H9 (cell line): ENCODE measurements around a stretch of chr3.

DNA sequence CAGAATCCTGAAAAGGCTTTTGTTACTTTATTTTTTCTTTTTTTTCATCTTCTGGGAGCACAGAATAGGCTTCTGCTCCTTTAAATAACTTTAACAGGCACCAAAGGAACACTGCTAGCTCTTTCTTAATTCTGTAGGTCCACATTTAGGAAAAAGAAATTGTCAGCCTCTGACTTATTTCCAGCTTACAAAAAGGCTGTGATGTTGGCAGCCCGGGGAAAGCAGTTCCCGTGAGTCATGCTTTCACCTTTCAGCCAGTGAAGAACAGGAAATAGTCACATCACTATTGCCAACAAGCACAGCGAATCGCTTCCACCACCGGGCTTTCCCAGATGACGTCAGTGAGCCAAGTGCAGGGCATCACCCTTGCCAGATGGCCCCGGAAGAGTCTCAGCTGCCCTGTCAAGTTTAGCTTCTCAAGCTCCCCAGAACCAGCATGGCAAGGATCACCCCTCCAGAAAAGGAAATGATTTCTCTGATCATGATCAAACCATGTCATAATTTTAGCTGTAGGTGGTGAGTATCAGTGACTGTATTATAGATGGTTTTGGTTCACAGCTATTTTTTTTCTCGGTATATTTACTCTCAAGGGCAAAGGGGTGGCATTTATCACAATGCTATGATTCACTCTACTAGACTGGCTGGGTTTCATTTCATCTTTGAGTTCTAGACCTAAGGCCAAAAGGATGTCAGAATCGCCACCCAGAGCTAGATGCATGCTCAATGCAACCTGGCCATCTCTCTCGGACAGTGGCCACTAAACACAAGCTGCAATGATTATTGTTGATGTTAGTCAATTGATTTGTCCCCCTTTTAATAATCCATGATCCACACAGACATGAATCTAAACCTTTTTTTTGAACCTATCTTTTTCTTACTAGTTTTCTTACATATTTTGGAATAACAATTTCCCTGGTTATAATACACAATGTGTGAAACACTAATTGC lies 32.9 kb downstream of the B3GNT5 start:
- PRO-cap: no peak

DNA sequence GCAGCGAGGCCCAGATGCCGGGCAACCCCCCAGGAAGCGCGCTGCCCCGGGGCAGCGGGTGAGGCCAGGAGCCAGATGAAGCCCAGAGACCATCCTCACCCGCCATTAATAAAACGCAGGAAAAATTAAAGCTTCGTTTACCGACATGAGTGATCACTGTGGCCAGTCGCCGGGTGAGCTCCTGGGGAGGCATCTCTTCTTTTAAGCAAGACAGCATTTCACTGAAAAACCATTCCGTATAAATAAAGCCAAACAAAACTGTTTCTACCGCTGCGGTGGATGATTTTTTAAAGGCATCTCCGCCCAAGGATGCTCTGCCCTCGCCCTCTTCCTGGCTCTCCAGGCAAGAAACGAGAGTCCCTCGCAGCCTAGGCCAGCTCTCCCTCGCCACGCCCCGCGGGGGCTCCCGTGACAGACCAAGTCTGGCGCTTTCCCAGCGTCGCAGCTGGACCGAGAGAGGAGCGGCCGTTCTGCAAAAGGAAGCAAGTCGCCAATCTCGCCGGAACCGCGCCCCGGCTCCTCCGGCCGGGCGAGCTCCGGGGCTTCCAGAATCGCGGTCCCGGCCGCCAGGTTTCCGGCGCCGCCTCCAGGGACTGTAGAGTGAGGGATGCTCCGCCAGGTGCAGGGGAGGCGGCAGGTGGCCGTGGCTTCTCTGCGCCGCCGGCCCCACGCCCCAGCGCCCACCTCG lies 514 bp downstream of the MCF2L2 start:
- PRO-cap: bidirectional peak, plus-strand start at position 475 of the sequence, minus-strand start at position 341 of the sequence; bidirectional peak, plus-strand start at position 598 of the sequence, minus-strand start at position 602 of the sequence

DNA sequence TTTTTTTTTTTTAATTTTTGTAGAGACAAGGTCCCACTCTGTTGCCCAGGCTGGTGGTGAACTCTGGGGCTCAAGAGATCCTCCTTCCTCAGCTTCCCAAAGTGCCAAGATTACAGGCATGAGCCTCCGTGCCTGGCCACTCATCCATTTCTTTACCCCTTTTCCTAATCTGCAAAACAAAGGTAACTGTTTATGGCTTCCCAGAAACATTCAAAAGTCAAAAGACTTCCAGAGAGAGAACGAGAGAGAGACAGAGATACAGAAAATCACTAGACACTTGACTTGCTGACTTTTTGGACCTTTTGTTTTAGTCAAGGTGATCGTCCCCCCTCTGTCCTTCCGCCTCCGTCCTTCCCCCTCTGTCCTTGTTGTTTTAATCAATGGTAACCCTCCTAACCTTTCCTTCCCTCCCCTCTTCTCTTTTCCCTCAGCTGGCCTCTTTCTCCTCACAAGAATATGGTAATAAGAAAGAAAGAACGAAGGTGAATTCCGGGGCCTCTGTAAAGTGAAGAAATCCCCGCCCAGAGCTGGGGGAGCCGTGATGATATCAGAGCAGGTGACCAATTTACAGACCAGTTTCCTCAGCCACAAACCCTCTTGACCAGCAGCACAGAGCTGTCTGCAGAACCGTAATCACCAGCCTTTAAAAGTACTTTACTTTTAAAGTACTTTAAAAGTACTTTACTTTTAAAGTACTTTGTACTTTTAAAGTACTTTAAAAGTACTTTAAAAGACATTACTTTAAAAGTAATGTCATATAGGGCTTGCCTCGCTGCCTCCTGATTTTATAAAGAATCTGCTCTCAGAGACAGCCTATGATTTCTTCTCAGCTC lies 21.9 kb downstream of the KLHL6 start:
- PRO-cap: bidirectional peak, plus-strand start at position 575 of the sequence, minus-strand start at position 379 of the sequence

- PRO-cap: no peak
These were observed 36.4 kb upstream of the KLHL6 start for GRCh38 chr3:183591672-183592489.

DNA sequence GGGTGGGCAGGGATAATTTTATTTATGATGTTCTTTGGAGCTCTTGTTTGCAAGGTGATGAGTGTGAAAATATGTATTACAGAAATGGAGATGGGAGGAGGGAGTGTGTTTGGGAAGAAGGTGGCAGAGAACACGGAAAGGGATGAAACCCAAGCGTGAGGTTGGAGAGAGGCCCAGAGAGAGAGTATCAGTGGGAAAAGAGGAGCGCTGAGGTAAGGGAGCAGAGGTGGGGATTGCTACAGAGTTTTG lies 5.6 kb upstream of the KLHL24 start:
- PRO-cap: no peak

DNA sequence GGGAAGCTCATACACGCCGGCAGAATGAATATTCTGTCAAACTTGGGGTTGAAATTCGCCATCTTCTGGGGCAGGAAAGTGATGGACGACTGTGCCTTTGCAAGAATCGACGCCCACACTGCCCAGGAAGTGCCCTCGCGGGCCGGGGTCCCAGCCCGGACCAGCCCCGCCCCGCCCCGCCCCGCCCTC lies 144 bp upstream of the YEATS2 start:
- PRO-cap: bidirectional peak, plus-strand start outside the sequence, minus-strand start at position 120 of the sequence

DNA sequence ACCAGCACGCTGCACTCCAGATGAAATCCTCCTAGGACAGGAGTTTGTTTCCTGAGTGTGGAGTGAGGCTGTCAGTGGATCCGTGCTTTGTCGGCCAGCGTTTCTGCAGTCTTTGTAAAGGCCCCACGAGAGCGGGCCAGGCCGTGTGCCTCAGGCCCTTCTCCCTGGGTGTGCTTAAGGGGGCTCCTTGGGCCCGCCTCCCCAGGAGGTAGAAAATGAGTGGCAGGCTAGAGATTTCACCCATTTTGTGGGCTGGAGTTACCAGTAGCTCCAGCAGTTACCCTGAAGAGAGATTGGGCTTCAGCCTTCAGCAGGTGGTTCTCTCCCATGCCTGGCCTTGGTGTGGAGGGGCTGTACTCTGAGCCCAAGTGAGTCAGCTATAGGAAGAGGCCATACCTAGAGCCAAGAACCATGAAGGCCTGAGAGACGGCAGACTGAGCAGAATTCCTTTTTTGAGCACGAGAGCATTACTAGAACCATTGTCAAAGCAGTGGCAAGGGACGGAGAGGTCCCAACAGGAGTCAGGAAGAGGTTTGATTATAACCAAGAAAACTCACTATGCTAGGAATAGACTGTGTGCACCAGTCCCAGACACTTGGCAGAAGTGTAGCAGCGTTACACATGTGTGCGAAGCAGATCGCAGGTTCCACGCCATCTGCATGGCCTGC lies 14.5 kb downstream of the MAP6D1 start:
- PRO-cap: no peak

DNA sequence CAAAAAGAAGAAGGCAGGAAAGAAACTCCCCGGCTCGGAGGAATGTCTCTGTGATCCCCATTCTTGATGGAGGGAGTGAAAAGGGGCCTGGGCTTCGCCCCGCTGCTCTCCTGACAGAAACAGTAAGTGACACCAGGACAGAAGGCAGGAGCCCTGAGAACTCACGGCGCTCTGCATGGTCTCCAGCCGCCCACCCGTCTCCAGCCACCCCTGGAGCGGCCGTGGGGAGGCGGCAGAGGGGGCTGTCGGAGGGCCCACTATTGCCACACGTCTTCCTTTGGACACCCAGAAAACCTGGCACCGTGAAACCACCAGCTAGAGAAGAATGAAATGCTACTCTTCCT lies 35.8 kb upstream of the PARL start:
- PRO-cap: no peak

DNA sequence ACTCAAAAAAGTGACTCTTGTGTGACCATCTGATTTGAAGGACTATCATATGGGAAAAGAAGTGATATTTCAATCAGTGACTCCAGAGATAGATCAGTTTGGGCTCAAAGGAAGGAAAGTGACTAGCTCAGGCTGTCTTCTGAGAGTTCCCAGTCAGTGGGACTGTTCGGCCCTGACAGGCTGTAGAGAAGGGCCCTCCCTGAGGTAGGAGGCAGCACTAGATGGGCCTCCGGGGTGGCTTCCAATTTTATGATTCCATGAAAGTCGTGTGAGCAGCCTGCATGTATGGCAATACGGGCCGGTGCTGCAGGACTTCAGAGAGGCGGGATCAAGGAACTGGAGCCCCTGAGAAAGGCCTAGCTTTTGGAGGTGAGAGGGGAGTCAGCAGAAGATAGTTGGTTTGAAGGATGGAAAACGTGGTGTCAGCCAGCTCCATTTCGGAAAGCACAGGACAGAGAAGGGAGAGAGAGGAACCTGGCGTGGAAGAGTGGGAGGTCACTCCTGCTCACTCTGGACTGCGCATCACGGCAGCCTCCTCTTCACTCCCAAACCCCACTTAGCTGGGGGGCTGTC lies 9.9 kb downstream of the ABCF3 start:
- PRO-cap: no peak

GRCh38 chr3:184241025-184242456 lies 7.2 kb downstream of the ALG3 start:
- PRO-cap: no peak

DNA sequence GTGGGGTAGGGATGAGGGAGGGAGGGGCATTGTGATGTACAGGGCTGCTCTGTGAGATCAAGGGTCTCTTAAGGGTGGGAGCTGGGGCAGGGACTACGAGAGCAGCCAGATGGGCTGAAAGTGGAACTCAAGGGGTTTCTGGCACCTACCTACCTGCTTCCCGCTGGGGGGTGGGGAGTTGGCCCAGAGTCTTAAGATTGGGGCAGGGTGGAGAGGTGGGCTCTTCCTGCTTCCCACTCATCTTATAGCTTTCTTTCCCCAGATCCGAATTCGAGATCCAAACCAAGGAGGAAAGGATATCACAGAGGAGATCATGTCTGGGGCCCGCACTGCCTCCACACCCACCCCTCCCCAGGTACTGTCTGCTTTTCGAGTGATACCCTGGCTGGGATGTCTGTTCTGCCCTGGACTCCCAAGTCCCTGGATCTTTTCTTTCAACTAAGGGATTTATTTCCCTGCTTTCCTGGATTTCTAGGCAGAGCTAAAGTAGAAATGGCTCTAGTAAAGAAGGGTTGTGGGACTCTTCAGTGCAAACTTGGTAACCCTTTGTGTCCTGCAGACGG lies 6.0 kb downstream of the EIF4G1 start:
- PRO-cap: no peak

DNA sequence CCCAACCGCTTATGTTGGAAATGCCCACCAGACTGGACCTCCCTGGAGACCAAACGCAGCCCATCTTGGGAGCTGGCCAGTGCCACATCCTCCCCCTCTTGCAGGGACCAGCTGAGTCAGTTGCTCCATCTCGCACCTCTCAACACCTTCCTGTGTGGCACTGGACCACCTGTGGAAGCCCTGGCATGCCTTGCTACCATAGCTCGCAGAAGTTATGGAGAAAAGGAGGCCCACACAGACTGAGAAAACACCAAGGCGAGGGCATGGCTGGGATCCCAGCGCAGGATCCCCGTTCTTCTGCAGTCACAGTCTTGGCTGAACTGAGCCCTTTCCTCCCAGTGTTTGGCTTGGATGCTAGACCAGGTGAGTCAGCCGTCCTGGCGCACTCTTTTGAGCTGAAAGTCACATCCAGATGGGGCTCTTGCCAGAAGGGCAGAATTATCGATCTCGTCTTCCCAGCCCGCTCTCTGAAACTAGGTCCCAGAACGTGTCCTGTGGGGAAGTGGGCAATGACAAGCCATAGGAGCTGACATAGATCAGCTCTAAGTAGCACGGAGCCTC lies 46.9 kb downstream of the CHRD start:
- PRO-cap: no peak

DNA sequence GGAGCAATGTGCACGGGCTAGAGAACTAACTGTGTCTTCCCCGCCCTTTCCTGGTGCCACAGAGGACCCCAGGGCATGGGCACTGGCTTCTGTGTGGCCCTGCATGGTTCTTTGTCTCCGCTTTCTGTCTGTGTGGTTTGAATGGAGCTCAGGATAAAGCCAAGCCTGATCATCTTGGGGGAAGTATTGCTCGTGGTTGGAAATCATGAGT lies 55.5 kb downstream of the MAGEF1 start:
- PRO-cap: no peak

GRCh38 chr3:184680772-184681030 lies 31.2 kb downstream of the MAGEF1 start:
- PRO-cap: no peak

GRCh38 chr3:184822060-184822519 lies 10.1 kb downstream of the VPS8 start:
- PRO-cap: no peak

- PRO-cap: no peak
These were observed 2.2 kb downstream of the C3orf70 start for GRCh38 chr3:185150648-185151100.

DNA sequence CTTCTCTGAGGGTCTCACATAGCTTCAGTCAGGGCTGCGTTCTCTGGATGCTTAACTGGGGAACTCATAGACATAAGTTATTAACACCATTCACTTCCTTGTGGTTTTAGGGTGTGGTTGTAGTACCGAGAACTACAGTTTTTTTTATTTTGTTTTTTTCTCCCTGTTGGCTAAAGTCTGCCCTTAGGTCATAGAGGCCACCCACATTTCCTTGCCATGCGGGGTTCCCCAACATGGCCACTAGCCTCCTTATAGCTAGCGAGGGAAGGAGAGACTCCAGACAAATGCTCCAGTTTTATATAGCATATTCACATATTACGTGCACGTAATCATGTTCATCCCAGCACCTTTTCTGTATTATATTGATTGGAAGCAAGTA lies 20.1 kb upstream of the MAP3K13 start:
- PRO-cap: no peak

- PRO-cap: no peak
These were observed 959 bp upstream of the MAP3K13 start for GRCh38 chr3:185361889-185362464.

- PRO-cap: no peak
These were observed 25.4 kb downstream of the TMEM41A start for GRCh38 chr3:185473356-185473955.

- PRO-cap: no peak
These were observed 2.7 kb upstream of the LIPH start for GRCh38 chr3:185555031-185555602.